Aorta (tissue), 1 donor: ENCODE measurements around the gene AK4.

- PRO-cap: no peak
These were observed 76.2 kb downstream of the PGM1 start for GRCh38 chr1:63669299-63670017.

DNA sequence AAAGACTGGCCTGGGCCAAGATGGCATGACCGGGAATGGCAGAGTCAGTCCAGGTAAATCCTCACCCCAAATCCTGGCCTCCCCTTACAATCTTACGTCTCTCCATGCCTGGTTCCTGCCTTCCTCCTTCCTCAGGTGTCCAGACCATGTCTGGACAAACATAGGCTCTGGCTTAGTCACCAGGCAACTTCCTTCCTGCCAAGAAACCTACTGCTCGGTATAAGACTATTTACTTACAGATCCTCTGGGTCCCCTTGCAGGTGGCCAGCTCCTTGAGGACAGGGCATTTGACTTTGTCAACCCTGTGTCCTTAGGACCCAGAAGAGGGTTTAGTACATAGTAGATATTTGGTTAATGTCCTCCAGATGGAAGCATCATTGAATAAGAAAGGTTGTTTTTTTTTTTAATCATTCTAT, 69.3 kb upstream of the ROR1 start:
- PRO-cap: no peak

DNA sequence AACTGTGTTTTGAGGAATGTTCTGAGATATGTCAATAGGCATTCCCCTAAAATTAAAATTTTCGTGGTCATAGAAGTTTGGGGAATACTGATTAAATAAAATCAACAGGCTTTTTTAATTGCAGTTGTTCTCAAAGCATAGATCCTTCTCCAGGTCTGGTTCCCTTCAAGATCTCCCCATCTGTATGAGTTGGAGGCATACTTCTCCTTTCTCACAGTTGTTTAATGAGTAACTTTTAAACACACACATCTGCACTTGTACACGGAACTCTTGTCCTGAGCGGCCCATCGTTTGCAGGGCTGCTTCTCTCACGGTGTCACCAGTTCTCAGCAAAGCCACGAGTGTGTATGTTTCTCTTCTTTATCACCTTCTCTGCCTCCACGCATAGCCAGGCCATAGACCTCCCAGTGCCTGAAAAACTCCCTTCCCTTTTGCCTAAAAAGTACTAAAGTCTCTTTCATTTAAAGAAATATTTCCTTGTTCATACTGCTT, 68.8 kb upstream of the ROR1 start:
- PRO-cap: no peak

DNA sequence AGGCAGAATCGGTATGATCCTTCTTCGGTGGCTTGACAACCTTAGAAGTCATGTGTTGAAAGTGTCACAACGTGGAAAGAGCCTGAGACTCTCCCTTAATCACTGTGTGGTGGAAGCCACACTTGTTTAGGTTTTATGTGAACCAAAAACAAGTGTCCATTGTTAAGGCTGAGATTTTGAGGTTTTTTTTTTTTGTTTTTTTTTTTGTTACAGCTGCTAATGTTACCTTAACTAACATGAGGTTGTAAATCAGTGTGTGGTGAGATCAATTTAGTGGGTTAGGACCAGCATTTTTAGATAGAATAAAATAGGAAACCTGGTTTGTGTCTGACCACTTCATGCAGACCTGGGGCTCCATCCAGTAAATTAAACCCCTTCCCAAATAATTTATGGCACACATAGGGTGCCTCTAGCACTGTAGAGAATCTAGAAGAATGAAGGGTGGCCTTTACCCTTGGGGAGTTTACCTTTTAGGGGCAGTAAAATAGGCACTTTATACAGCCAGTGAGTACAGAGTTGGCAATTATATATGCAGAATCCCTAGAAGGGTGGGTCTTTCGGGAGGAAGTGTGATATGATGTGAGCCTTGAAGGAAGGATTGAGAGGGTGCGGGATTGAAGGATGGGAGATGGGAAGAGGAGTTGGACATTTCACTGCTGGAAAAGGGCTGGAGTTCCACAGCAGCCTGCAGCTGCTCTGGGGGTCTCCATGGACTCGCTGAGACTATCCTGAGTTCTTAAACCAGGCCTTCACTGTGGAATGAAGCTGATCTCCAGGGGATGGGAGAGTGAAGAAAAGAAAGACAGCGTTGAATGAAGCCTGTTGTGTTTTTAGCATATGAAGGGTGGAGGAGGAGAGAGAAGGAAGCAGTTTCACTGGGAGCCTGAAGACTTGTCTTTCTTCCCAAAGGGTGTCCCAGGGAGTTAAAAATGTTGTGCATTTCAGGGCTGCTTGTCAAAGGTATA, 8.8 kb downstream of the ROR1 start:
- PRO-cap: no peak

DNA sequence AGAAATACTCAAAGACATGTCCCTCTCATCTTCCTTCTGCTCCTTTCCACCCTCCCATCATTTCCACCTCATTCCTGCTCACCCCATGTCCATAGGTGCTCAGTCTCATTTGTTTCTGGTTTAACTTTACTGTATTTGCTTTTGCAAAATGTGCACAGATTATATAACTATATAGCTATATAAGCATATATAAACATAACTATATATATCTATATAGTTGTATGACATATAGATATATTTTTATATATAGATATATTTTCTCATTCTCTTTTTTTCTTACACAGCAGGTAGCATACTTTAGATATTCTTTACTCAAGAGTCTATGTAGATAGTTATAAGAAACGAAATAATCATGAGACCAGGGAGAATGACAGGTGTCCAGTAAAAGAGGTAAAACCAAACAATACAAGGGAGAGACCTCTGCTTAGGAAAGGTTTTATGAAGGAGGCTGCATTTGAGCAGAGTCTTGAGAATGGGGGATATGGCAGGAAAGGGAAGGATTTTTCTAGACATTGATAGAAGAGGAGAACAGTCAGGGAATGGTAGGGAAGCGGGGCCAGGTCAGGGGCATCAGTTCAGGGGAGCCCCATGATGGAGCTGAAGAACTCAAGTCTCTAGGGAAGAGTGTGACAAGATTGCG, 129.8 kb downstream of the ROR1 start:
- PRO-cap: no peak

DNA sequence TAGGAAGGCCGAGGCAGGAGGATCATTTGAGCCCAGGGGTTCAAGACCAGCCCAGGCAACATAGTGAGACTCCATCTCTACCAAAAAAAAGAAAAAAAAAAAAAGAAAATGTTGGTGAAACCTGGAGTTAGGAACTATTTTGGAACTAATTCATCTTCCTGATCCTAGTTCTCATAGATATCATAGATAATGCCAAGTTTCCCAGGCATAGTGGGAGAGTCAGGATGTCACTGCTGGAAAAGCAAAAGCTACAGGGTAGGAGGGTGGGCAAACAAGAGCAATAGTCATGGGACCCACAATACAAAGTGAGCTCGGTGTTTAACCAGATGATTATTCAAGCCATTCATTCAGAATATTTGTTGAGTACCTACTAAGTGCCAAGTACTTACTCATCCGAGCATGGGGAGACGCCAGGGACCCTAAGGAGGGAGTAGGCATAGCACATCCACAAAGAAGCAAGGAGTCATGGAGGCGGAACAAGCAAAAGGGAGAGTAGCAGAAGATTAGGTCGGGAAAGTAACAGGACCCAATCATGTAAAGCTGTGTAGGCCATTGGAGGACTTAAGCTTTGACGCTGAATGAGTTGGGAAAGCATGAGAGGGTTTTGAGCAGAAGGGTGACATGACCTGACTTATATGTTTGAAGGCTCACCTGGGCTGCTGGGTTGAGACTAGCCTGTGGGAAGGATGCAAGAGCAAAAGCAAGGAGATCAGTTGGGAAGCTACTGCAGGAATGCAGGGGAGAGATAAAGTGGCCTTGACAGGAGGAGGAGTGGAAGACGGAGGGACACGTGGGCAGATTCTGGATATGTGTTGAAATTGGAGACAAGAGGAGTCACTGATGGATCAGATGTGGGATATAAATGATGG, 59.9 kb upstream of the UBE2U start:
- PRO-cap: no peak

- PRO-cap: no peak
These were observed 4.8 kb downstream of the CACHD1 start for GRCh38 chr1:64474561-64475263.

DNA sequence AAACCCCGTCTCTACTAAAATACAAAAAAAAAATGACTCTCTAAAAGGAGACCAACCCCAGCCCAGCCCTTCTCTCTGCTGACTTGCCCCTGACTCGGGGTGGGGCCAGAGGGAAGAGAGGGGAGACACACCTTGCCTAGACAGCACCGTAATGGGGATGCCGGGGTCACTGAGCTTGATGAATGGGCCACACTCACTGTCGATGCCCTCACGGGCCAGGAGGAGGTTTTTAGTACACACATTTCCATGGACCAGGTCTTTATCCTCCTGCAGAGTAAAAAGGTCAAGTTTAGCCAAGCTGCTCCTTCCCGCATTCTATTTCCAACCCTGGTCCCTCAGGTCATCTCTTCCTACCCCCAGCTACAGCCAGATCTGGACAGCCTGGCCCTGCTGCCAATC, 99.7 kb downstream of the RAVER2 start:
- PRO-cap: no peak

DNA sequence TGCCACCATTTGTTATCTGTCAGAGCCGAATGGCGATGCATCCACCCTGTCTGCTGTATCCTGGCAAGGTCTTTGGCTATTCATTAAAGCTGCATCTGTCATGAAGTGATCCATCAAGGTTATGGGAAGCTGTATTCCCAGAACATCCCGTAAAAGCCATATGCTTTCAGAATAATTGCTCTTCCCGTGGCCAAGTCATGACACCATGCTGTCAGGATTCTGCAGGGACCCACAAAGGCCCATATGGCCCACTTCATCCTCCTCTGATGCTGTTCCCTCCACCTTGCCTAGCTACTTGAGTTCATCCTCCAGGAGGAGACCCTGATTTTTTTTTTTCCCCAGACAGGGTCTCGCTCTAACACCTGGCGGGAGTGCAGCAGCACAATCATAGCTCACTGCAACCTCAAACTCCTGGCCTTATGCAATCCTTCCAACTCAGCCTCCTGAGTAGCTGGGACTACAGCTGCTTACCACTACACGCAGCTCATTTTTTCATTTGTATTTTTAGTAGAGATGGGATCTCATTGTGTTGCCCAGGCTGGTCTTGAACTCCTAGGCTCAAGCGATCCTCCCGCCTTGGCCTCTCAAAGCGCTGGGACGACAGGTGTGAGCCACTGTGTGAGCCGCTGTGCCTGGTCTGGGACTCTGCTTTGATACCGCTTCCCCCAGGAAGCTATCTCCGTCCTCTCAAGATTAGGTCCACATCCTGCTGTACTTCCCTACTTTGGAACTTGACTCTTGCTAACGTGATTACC, 104.2 kb downstream of the RAVER2 start:
- PRO-cap: no peak

DNA sequence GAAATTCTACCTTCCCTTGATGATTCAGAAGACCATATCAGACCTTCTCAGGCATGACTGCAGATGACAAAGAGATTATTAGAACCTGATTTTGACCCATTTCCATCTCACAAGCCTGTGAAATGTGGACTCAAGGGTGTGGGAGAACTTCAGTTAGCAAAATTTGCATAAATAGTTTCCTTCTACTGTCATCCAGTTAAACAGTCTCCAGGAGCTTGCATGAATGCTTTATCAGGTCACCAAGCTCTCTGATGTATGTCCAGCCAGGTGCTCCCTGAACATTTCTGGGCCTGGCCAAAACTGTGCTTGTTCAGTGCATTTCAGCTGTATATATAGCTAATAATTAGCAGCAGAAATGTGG, 67.8 kb downstream of the JAK1 start:
- PRO-cap: no peak

DNA sequence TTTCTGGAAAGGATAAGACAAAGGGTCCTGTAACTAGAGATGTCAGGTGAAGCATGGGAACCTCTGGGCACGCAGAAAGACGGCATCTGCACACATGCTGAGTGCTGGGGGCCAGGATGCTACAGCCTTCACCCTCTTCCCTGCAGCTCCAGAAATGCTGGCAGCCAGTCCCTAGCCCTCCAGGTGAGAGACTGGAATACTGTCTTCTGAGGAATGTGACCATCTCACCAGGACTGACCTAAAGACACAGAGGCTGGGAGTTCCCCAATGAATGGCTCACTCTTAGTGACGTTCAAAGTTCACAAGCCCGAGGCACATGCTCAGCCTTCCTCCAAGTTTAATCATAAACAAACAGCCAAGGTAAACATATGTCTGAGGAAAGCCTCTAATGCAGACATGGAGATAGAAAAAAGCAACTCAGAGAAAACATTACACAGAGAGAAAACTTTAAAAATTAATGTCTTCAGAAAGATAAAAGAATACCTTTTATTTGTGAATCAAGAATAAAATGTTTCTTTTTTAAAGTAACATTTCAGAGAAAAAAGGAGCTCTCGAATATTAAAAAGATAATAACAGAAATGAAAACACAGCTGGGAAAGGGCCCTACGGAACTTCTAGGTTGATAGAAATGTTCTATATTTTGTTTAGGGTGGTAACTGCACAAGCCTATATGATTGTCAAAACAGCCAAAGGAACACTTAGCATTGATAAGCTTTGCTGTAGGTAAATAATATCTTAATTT, 50.4 kb downstream of the JAK1 start:
- PRO-cap: no peak

DNA sequence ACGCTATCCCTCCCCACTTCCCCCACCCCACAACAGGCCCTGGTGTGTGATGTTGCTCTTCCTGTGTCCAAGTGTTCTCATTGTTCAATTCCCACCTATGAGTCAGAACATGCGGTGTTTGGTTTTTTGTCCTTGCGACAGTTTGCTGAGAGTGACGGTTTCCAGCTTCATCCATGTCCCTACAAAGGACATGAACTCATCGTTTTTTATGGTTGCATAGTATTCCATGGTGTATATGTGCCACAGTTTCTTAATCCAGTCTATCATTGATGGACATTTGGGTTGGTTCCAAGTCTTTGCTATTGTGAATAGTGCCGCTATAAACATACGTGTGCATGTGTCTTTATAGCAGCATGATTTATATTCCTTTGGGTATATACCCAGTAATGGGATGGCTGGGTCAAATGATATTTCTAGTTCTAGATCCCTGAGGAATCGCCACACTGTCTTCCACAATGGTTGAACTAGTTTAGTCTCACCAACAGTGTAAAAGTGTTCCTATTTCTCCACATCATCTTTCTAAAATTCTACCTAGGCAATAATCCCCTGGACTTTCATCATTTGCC, 47.1 kb downstream of the JAK1 start:
- PRO-cap: no peak

DNA sequence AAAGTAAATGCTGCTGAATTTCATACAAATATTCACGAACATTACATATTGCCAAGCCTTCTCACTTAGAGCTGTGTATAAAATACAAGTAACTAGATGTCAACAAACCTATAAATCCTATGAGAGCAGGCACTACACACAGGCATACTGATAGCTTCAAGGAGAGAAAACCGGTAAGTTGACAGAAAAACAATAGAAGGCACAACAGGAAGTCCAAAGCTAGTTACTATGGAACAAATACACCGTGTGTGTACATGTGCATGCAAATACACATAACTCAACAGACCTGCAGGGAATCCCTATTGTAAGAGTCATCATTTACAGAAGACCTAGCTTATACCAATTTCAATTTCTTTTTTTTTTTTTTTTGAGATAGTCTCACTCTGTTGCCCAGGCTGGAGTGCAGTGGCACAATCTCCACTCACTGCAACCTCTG, 26.4 kb downstream of the JAK1 start:
- PRO-cap: no peak

DNA sequence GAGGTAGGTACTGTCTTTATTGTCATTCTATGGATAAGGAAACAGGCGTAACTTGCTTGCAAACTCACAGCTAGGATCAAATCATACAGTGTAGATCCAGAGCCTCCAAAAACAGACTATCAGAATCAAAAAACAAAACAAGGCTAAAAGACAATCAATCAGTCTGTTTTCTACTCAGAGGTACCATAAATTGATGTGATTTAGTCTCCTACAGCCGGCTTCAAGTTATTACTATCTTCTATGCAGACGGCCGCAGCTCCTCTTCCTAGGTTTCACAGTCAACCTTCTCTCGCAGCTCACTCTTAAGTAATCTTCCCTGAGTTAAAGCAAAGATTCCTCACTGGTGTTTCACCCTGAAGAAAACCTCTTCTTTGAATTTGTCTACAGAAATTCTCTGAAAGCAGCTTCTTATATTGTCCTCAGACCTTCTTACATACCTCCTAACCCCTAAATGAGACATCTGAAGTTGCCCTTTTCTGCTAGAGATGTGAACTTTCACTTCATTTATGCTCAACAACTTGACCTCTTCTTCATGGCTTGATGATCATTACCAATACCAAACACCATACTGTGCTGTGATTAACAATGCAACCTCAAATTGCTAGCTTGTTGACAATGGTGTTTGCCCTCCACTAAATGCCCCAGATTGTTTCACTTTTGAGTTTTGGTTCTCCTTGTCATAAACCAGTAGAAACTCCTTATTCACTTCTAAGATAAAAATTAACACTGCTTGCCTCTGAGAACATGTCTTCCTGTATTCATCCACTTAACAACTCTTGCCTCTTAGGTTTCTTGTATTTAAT, 5.8 kb downstream of the JAK1 start:
- PRO-cap: no peak

DNA sequence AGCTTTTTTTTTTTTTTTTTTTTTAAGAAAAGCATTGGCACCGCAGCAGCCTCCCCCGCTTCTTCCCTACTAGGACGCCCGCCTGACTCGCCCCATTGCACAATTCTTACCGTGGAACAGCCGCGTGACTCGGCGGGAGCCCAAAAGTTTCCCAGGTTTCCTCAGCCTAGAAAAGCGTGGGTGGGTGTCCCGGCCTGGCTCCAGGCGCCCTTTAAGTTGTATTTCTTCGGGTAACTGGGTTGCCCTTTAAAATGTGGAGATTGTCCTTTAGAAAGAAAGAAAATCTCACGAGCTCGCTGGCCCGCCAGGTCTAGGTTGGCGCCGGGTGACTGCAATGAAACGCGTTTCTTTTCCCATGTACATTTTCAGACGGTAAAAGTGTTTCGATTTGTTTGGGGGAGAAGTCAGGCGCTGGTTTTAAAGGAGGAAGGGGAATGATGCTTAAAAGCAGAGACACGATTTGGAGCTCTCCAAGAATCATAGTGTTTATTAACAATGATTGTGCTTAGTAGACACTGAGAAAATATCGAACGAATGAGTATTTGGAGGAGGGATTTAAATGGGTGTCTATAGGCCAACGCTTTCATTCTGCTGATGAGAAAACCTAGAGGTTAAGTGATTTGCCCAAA, 36.8 kb upstream of the JAK1 start:
- PRO-cap: unidirectional peak, minus-strand start at position 68 of the sequence

GRCh38 chr1:65067622-65067991, 80.4 kb upstream of the AK4 start:
- PRO-cap: bidirectional peak, plus-strand start at chr1:65067814, minus-strand start at chr1:65067721

DNA sequence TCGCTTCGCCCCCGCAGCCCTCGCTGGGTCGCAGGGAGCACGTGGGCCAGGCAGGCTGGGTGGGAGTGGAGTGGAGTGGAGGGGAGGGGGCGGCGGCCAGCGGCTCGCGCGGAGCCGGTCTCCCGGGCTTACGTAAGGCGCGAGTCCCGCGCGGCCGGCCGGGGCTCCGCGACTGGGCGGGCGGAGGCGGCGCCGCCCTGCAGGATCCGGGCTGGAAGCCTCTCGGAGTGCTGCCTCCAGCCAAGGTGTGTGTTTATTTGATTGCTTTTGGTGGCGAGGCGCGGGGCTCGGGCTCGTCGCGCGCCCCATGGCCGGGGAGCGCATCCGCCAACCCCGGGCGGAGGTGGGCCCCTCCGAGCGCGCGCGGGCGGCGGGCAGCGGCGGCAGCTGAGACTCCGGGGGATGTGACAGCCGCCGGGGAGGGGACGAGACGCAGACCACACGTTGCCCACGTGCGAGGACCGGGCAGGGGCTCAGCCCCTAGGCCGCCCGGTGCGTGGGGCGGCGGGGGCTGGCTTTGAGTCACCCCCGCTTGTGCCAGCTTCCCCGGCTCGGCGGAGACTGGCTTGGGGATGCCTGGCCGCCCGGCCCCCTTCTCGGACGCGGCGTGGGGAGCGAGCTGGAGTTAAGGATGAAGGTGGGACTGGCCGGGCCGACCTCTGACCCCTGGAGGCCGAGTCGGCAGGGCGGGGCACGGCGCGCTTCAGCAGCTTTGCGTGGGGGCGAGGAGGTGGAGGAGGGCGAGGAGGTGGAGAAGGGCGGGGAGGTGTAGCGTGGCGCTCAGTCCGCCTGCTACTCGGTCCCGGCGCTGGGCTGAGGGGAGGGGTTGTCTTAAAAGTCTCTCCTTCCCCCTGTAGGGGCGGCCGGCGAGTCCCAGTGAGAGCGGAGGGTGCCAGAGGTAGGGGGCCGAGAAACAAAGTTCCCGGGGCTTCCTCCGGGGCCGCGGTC, at the start of gene AK4:
Gene AK4 (plus strand): TSS at position 783 of the 948 bp plus-strand sequence.
- PRO-cap: unidirectional peak, plus-strand start at position 202 of the sequence; bidirectional peak, plus-strand start at position 410 of the sequence, minus-strand start at position 406 of the sequence; bidirectional peak, plus-strand start at position 783 of the sequence, minus-strand start at position 598 of the sequence

DNA sequence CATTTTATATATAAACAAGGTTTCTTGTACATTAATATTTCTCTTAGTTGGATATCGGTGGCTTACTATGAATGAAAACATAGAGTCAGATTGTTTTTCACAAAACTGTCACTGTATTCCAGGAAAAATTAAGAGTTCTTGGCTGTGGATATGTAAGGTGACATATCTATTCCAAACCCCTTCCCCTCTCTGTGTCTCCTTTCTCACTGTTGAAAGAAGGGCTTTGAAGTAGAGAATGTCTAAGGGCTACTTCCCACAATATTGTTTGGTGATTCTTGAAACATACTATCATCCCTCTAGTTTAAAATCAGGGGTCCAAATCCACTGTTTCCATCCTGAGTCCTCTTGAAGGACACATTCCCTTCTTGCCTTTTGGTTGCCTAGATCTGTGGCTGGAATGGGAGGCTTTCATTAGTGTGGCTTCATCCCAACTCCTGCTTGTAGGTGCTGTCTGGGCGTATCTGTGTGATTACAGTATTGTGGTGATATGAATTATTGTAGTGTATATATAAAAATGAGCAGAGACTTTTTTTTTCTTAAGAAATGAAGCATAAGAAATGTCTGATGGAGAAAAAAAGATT, 7.8 kb downstream of the LEPR start:
- PRO-cap: no peak

- PRO-cap: no peak
These were observed 9.4 kb downstream of the LEPR start for GRCh38 chr1:65429790-65430393.

- PRO-cap: no peak
These were observed 92.5 kb downstream of the LEPR start for GRCh38 chr1:65512886-65513536.